HL-60 (cell line): ENCODE measurements around a stretch of chr10.

DNA sequence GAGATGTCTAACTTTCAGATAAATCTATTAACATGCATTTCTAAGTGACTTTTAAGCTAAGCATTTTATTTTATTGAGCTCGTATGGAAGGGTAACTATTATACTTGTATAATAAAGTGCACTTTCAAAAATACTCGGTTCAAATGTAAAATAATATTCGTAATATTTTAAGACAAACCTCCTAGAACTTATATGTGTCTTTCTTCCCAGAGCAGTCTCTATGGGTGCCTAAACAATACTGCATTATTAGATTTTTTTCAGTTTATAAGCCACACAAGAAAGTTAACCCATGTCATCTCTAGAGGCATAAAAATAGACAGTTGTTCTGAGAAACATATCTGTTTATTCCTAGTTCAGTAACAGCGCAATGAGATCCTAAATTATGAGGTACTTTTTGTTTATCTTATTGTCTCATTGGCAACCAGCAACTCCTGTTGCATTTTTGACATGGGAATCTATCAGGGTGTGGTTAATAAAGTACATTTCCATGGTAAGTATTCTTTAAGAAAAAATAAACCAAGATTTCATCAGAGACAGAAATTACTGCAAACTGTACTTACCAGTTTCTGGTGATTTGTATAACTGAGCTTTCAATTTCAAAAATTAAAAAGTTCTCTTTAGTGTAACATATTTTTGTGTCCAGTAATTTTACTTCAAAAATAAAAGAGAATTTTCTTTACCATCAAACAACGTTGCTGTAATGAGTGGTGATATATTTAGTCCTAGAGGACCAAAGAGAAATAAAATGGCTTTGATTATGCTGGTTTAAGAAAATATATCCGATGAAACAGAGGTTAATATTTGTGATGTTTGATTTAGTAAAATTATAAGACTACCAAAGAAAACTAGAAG lies 9.0 kb downstream of the FAS start:
- RRBS: no CpG with 5 or more reads among the region's 6 CpGs

GRCh38 chr10:89235339-89235950 lies 16.1 kb downstream of the LIPA start:
- RRBS: 88% methylated on average over 2 of the region's 10 CpGs

DNA sequence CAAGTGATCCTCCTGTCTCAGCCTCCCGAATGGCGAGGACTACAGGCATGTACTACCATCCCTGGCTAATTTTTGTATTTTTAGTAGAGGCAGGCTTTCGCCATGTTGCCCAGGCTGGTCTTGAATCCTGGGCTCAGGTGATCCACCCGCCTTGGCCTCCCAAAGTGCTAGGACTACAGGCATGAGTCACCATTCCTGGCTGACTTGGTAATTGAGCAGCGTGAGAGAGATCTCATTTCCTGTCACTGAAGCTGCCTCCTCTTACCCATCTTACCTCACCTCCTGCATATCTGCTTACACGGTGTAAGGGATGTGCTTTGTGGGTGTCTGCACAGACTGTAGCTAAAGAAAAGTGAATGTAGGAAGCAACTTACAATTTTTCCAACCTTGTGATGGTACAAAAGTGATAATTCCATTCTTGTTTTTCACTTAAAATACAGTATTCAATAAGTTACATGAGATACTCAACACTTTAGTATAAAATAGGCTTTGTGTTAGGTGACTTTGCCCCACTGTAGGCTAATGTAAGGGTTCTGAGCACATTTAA lies 9.8 kb downstream of the IFIT3 start:
- RRBS: no CpG with 5 or more reads among the region's 6 CpGs

GRCh38 chr10:89338884-89340257 lies 11.6 kb downstream of the IFIT3 start:
- RRBS: no CpG with 5 or more reads among the region's 15 CpGs

DNA sequence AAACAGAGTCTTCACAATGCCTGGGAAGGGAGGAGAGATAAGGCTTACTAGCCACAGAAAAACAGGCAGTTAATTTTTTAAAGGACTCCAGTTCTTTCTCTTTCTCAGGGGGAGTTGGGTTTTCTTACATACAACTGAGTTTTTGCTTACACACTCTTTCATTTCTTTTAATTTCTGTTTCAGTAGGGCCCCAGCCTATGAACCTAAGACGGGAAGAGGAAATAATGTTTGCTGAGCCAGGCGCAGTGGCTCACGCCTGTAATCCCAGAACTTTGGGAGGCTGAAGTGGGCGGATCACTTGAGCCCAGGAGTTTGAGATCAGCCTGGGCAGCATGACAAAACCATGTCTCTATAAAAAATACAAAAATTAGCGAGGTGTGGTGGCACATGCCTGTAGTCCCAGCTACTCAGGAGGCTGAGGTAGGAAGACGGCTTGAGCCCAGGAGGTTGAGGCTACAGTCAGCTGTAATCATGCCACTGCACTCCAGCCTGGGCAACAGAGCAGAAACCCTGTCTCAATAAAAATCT lies 23.1 kb downstream of the IFIT3 start:
- RRBS: no CpG with 5 or more reads among the region's 6 CpGs

GRCh38 chr10:89373299-89373794 lies 4.5 kb upstream of the IFIT1B start:
- RRBS: no CpG with 5 or more reads among the region's 3 CpGs

GRCh38 chr10:89374009-89374891 lies 3.6 kb upstream of the IFIT1B start:
- RRBS: no CpG with 5 or more reads among the region's 3 CpGs

DNA sequence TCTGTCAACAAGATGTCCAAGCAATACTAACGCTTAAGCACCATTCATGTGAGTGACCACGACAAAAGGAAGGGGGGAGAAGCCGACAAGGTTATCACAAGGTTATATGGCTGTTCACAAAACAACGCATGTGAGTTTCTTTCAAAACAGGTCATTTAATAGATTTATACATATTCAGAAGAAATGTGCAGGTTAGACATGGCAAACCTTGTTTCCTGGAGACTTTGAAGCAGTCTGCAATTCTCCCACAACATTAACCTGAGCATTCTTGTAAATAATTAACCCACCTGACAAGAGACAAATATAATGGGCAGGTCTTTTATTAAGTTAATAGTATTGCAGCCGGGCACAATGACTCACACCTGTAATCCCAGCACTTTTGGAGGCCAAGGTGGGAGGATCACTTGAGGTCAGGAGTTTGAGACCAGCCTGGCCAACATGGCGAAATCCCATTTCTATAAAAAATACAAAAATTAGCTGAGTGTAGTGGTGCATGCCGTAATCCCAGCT lies 54.2 kb downstream of the IFIT5 start:
- RRBS: no CpG with 5 or more reads among the region's 7 CpGs

- RRBS: no CpG with 5 or more reads among the region's 5 CpGs
Observed at GRCh38 chr10:89887363-89887834, 186.0 kb downstream of the KIF20B start.

DNA sequence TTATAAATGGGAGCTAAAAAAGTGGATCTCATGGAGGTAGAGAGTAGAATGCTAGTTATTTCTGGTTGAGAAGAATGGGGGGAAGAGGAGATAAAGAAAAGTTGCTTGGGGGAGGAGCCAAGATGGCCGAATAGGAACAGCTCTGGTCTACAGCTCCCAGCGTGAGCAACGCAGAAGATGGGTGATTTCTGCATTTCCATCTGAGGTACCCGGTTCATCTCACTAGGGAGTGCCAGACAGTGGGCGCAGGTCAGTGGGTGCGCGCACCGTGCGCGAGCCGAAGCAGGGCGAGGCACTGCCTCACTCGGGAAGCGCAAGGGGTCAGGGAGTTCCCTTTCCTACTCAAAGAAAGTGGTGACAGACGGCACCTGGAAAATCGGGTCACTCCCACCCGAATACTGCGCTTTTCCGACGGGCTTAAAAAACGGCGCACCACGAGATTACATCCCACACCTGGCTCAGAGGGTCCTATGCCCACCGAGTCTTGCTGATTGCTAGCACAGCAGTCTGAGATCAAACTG lies 549.2 kb downstream of the KIF20B start:
- RRBS: no CpG with 5 or more reads among the region's 24 CpGs

GRCh38 chr10:90871249-90871569 lies 565 bp upstream of the RPP30 start:
- RRBS: no CpG with 5 or more reads among the region's 11 CpGs

GRCh38 chr10:91201222-91201600 lies 19.3 kb upstream of the PCGF5 start:
- RRBS: no CpG with 5 or more reads among the region's 3 CpGs

DNA sequence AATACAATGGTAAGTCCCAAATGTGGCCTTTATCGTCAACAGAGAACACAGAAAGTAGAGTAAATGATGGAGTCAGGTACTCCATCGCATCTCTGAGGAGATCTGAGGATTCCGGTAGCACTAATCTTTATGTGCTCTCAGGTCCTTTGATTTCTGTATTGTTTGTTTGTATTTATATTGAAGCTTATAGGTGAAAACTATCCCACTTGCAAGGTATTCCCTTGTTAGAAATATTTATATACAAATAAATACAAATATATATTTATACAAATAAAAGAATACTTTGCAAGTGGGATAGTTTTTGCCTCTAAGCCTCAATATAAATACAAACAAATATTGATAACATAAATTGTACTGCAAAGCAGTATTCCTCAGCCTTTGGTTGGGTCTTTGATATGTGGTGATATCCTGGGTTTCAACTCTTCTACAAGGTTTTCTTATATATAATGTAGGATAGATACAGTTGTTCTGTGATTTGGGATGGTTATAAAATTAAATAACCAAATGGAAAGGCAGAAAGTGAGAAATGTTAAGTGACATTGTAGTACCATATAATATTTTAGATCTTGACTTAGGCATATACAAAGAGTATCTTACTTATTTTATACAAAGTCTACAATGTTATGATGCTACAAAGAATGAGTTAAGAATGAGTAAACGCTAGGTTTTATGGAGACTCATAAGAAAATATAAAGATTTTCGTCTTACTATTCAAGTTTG lies 5.2 kb downstream of the PCGF5 start:
- RRBS: no CpG with 5 or more reads among the region's 5 CpGs

GRCh38 chr10:91245310-91246017 lies 25.0 kb downstream of the PCGF5 start:
- RRBS: no CpG with 5 or more reads among the region's 5 CpGs

DNA sequence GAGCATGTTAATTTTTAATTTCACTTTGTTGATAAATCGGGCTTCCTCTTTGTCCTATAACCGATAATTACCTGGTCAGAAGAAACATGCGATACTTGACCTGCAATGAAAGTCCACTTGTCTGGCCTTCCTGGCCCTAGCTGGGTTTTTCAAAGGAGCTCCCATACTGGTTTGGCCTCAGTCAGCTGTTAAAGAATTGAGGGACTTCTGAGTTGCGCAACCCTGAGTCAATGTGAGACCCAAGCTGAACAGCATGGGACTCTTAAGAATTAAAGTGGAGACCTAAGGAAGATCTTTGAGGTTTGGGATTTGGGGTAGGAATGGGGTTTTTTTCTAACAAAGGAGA lies 76.0 kb downstream of the PPP1R3C start:
- RRBS: no CpG with 5 or more reads among the region's 4 CpGs

- RRBS: no CpG with 5 or more reads among the region's 5 CpGs
Observed at GRCh38 chr10:91613131-91614095, 19.5 kb downstream of the PPP1R3C start.

DNA sequence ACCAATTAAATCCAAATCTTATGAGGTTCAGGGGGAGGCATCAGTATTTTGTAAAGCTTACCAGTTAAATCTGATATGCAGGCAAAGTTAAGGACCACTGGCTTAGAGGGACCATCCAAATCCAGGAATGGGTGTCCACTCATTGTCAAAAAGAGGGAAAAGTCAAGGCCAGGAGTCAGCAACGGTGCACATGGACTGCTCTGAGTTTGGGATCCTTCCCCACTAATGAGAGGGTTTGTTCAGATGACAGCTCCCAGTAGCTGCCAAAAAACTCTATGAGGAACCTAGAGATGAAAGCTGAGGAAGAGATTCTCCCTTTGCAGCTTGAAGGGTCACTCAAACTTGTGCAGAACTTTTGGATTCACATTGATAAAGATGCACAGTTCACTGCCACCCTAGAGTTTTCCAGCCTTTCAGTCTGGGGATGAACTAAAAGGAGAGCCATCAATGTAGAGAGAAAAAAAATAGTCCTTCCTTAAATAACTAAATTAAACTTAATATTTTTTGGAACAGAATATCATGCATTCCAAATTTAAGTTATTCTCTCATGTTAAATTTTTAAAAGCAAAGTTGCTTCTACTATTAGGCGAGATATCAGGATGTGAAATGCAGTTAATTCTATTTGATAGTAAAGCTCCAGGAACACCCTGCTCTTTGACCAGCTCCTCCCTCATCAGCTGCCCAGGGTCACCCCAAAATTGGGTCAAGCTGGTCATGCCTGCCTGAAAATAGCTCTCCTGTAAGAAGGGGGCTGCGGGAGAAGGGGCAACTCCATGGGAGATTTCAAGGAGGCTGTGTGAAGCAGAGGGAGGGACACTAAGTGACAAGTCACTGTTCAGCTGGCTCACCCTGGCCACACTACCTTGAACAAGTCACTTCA lies 6.2 kb downstream of the PPP1R3C start:
- RRBS: no CpG with 5 or more reads among the region's 3 CpGs

- RRBS: no CpG with 5 or more reads among the region's 2 CpGs
Observed at GRCh38 chr10:91632061-91632307, 887 bp downstream of the PPP1R3C start.

DNA sequence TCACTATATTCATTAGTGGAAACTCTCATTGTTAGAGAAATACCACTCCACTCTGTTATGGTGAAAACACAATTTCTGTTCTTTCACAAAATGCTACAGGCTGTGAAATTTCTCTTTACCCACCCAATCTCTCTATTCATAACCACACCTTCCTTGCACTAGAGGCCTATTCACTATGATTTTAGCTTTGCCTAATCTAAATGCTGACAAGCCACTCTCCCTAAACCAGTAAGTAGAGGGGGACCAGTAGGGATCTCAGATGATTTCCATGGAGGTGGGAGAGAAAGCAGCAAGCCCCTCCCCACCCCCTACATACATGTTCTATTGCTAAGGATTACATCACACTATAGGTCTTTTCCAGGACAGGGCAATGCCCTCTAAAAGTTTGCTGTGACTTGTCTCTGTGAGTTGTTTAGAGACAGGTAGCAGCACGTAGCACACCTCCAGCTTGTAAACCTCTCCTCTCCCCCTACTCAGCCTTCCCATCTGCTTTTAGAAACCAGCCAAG lies 58.2 kb upstream of the PPP1R3C start:
- RRBS: no CpG with 5 or more reads among the region's 1 CpG

DNA sequence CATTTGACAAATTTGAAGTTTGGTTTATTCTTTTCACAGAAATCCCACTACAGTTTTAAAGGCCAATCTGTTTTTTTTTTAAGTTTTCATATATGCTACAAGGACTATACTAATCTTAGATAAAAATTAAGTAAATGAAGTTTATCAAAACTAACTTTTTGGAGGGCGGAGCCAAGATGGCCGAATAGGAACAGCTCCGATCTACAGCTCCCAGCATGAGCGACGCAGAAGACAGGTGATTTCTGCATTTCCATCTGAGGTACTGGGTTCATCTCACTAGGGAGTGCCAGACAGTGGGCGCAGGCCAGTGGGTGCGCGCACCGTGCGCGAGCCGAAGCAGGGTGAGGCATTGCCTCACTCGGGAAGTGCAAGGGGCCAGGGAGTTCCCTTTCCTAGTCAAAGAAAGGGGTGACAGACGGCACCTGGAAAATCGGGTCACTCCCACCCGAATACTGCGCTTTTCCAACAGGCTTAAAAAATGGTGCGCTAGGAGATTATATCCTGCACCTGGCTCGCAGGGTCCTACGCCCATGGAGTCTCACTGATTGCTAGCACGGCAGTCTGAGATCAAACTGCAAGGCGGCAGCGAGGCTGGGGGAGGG lies 48.7 kb upstream of the TNKS2 start:
- RRBS: no CpG with 5 or more reads among the region's 23 CpGs